Right common carotid artery plus branches (tissue), 1 donor: ENCODE data around the gene NEK6.

DNA sequence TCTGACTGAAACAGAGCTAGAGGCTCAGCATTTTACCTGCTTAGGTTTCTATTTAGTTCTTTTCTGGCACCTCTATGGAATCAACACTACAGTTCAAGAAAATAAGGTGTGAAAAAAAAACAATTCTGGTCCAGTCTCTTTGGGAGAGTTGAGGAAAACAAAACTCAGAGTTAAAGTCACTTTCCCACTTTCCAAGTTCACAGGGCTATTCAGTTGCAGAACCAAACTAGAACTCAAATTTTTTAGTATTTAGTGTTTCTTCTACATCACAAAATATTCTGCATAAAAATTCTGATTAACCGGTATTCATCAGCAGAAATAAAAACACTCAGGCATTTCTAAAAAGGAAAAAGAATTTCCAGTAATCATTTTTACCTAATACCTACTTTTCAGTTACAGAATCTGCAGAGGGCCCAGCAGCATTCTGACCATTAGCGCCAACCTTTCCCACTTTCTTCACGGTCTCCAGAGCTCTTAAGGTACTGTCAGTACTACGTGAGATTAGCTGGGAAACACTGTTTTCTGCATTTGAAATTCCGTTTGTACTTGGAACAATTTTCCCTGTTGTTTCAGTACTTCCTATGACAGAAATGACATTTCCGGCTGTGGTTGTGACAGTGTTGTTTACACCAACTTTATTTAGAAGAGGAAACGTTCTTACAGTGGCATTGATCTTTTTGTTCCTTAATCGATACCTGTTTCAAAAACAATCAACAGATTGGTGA is 36.7 kb upstream of the PDCL start:
- PRO-cap: no peak

GRCh38 chr9:123036692-123037415 is 3.4 kb downstream of the GPR21 start:
- PRO-cap: unidirectional peak, minus-strand start at chr9:123037033

- PRO-cap: no peak
Observed at GRCh38 chr9:123109317-123110062, 76.0 kb downstream of the GPR21 start.

- PRO-cap: no peak
Observed at GRCh38 chr9:123202735-123203073, 65.7 kb downstream of the STRBP start.

- PRO-cap: no peak
Observed at GRCh38 chr9:123225101-123225717, 43.2 kb downstream of the STRBP start.

GRCh38 chr9:123266444-123267615 is 1.6 kb downstream of the STRBP start:
- PRO-cap: no peak

GRCh38 chr9:123373888-123374482 is 18.0 kb downstream of the CRB2 start:
- PRO-cap: unidirectional peak, plus-strand start at chr9:123374247

GRCh38 chr9:123377260-123377738 is 21.3 kb downstream of the CRB2 start:
- PRO-cap: no peak

- PRO-cap: no peak
Observed at GRCh38 chr9:123480851-123481624, 125.0 kb downstream of the CRB2 start.

DNA sequence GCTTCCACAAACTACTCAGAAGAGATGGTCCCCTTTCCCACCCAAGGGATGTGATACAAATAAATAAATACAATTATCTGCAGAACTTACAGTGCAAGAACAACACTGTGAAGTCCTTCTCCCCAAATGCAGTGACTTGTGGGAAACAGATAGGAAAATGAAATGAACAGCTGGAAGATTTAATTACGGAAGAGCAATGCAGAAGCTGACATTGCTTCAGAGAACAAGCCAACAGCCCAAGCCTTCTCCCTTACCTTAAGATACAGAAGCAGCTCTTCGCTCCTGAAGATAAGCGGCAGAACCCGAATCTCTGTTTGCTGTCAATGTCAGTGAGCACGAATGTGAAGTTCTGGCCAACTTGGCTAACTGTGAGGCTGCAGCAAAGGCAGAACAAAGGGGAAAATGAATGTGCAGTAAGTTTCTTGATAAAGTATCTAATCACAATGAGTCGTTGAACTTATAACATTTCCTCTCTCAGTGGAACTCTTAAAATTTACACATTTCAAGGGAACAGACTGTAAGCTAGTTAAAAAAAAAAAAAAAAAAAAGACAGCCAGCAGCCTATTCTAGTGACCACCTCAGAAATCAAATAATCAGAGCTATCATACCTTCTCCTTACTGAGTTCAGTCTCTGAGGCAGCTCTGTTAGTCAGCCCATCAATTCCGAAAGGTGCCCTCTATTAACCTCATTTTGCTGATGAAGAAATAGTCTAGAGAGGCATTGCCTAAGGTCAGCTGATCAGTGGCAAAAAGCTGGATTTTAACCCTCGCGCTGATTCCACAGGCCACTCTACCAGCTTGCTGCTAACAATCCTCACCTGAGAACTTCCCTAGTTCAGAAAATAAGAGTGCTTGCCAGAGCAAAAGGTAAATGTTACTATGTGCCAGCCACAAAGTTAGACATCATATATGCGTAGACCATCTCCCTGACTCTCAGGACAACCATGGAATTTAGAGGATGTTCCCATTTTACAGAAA is 172.2 kb downstream of the DENND1A start:
- PRO-cap: no peak

- PRO-cap: no peak
Observed at GRCh38 chr9:123881820-123882785, 47.8 kb downstream of the DENND1A start.

- PRO-cap: no peak
Observed at GRCh38 chr9:123928904-123929671, 838 bp downstream of the DENND1A start.

DNA sequence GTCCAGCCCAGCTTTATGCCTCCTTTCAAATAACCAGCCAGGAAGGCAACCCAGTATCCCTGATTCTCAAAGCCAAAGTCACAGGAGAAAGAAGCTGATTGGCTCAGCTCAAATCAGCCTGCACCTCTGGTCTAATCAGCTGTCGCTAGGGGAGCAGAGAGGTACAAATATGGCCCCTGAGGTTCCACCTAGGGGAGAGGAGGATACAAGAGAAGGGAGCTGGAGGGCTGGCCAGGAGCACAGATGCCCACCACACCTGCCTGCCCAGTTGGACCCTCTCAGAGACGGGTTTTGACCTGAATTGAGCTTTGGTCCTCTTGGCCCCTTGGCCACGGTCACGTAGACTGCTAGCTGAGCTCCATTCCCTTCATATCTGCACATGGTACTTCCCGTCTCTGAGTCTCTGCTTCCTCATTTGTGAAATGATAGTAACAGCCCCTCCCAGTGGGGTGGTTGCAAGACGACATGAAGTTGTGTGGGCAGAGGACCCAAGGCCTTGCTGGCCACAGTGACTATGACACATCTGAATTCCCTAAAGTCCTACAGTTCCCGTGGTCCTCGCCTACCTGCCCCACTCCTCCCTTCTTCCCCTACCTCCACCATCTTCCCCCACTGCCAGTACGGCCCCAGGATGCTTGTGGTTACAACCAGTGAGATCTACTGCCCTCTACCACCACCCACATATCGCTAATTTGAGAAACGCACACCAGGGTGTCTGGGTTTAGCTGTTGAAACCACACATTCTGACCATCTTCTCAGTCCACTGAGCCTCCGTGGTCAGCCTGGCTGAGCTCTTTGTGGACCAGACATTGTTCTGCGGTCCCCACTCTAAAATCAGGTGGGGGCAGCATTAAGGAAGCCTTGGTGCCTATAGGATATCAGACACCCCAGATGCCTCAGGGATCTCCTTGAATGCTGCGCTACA is 60.4 kb upstream of the NEK6 start:
- PRO-cap: no peak

GRCh38 chr9:124202397-124203030 is 55.2 kb upstream of the NEK6 start:
- PRO-cap: no peak

- PRO-cap: bidirectional peak, plus-strand start at chr9:124221343, minus-strand start at chr9:124221172
Observed at GRCh38 chr9:124220808-124221556, 36.8 kb upstream of the NEK6 start.

DNA sequence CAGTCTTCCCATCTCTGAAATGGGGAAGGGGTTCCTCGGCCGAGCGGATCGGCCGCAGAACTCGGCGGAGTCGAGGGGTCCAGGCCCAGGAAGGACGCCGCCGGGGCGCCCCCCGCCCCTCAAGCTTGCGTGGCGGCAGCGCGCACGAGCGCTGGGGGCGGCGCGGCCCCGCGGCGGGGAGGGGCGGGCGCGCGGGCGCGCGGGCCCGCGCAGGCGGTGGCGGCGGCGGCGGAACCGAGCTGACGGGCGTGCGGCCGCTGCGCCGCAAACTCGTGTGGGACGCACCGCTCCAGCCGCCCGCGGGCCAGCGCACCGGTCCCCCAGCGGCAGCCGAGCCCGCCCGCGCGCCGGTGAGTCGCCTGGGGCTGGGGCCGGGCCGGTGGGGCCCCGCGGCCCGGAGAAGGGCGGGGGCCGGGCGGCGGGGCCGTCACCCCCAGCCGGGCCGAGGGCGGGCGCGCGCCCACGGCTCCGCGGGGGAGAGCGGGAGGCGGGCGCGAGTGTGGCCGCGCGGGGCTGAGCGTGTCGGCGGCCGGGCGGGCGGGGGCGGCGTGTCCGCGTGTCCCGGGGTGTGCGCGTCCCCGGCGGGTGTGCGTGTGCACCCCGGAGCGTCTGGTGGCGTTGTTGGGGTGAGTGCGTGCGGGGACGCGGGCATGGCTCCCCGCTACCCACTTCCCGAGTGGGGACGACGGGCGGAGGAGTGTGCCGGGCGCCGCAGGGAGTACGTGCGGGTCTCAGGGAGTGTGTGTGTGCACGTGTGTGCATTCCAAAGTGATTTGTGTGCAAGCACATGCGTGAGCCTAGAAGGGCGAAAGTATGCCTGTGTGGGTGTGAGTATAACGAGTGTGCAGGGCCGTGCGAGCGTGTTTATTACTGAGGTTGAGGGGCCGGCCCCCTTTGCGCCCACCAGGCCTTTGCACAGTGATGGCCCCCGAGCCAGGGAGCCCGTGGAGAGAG is at the start of gene NEK6:
TSS of gene NEK6 (plus strand) at position 214 of the 954 bp plus-strand sequence.
- PRO-cap: unidirectional peak, plus-strand start at position 216 of the sequence

- PRO-cap: no peak
Observed at GRCh38 chr9:124263588-124264585, 6.1 kb downstream of the NEK6 start.

GRCh38 chr9:124281307-124281683 is 23.5 kb downstream of the NEK6 start:
- PRO-cap: no peak

DNA sequence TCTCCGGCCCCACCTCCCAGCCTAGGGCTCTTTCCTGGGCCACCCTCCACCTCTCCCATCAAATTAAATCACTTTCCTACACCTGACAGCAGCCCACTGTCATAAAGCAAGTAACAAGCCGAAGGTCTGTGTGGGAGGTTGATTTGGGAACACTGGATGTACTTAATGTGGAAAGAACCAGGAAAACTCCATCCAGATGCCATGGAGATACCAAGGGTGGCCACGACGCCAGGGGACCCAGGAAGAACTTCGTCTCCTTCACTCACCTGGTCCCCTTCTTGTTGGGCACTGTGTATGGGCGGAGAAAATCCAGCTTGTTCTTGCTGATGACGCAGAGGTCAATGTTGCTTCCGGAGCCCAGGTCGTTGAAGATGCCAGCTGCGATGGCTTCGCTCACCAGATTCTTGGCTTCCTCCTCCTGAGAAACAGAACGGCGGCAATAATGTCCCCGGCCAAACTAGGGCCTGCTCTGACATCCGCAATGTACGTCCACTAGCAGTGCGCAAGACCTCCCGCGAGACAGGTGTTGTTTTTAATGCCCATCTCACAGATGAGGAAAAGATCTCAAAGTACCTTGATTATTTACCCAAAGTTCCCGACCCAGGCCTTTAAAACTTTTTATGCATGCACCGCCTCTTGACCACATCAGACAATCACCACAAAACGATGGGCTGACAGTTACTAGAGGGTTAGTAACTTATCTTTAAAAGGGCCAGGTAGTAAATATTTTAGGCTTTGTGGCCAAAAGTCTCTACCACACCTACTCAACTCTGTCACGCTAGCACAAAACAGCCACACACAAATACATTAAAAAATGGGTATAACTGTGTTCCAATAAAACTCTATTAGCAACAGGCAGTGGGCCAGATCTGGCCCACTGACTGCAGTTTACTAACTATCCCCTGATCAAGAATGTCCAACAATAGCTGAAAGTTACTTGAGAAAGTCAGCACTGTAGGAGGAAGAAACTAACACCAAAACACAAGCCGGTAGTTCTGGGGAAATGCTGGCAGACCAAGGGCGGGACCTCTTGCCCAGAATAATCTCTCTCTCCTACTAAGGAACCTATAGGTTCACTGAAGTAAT is 58.4 kb downstream of the PSMB7 start:
- PRO-cap: no peak

GRCh38 chr9:124357584-124358388 is 57.5 kb downstream of the PSMB7 start:
- PRO-cap: no peak